ENCODE measurements around the genes UBE2Z, IGF2BP1 and KAT7.

- RRBS, result no CpG with 5 or more reads among the region's 8 CpGs
Observed at GRCh38 chr17:48871559-48872035, 21.0 kb upstream of the ATP5MC1 start.

- RRBS, result 3% methylated on average over 60 of the region's 103 CpGs
Observed at GRCh38 chr17:48908348-48909517, at the start of gene UBE2Z. Gene UBE2Z, plus strand, starts transcription at chr17:48908407.

DNA sequence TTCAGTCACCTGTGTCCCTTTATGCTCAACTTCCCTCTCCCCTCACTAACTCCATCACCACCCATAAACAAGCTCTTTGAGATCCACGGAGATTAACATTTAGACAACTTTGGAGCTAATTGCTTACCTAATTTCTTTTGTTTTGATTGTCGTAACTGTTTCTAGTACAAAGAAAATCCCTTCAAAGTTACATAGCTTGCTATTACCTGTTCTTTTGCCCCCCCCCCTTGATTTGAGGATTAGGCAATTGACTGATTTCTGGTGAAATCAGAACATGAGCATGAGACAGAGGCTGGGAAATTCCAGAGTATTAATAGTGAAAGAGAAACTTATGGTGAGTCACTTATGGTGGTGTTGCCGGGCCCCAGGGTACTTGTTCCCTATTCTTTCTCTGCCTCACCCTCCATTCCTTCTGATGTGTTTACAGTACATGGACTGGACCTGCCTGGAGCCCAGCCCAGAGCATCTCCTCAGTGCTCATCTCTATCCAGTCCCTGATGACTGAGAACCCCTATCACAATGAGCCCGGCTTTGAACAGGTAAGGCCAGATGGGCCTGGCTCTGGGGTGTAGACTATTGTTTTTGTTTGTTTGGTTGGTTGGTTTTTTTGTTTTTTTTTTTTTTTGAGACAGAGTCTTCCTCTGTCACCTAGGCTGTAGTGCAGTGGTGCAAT lies 7.6 kb downstream of the UBE2Z start:
- RRBS, result no CpG with 5 or more reads among the region's 4 CpGs

DNA sequence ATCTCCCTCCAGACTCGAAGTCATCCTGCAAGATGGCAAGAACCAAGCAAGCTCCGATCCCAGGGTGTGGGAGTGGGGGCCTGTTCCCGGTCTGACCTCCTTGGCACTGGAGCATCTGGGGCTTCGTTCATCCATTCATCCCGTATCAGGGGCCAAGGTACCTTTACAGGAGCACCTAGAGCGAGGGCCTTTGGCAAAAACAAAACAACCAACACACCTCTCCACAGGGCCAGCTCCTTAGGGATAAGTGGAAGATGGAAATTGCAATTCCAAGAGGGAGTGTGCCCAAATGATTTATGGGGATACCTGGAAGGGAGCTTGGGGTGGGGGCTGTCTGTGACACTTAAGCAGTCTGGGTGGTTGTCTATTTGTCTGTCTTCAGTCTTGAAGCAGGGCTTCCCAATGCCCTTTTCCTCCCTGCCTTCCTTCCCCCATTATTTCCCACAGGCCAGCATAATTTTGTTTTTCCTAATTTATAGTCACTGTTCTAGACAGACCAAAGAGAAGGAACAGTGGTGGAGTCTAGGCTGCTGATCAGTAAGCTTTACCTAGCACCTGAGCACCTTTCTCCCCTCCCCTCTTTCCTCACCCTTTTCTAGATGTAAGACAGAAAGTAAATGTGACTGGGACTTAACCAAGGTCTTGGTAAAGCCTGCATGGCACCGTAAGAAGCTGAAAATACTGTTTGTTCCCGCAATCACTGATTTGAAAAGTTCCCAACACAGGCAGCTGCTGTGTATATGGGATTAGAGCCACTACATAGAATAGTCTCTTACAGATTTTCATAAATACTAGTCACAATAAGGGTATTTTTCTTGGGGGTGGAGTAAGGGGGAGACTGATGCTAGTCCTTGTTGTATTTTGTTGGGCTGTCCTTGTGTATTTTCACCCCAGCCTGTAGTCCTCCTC lies 17.2 kb downstream of the SNF8 start:
- RRBS, result no CpG with 5 or more reads among the region's 8 CpGs

- RRBS, result no CpG with 5 or more reads among the region's 10 CpGs
Observed at GRCh38 chr17:48929817-48931013, 14.4 kb downstream of the SNF8 start.

DNA sequence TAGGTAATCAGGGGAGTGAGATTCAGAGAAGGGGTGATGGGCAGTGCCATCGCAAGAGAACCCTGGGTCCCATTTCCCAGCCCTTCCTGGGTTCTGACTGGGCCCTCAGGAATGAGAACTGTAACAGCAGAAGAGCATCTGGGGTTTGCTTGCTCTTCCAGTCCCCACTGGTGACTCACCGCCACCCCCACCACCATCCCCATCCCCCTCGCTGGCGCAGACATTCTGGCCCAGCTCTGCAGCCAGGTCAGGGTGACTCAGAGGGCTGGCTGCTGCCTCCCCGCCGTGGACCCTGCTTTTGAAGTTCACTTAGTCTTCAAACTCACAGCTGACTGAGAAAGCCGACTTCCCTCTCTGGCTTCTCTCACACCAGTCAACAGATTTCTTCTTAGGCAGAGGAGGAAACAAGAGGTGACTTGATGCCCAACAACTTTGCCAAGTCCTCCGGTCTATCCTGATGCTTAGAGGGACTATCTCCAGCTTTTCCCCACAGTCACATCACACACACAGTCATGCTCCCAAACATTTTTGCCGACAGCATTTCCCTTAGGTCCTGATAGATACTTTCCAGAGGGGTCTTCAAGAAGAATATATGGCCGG lies 4.0 kb upstream of the GIP start:
- RRBS, result no CpG with 5 or more reads among the region's 10 CpGs

- RRBS, result 2% methylated on average over 8 of the region's 61 CpGs
Observed at GRCh38 chr17:48996836-48997693, at the start of gene IGF2BP1. Gene IGF2BP1, plus strand, starts transcription at chr17:48997385.

GRCh38 chr17:48997694-48998157 lies 541 bp downstream of the IGF2BP1 start:
- RRBS, result 6% methylated on average over 13 of the region's 40 CpGs

GRCh38 chr17:49338697-49339245 lies 23.3 kb downstream of the ZNF652 start:
- RRBS, result no CpG with 5 or more reads among the region's 3 CpGs

GRCh38 chr17:49390516-49391522 lies 23.9 kb downstream of the PHB1 start:
- RRBS, result no CpG with 5 or more reads among the region's 9 CpGs

- RRBS, result no CpG with 5 or more reads among the region's 10 CpGs
Observed at GRCh38 chr17:49403628-49404207, 11.0 kb downstream of the PHB1 start.

DNA sequence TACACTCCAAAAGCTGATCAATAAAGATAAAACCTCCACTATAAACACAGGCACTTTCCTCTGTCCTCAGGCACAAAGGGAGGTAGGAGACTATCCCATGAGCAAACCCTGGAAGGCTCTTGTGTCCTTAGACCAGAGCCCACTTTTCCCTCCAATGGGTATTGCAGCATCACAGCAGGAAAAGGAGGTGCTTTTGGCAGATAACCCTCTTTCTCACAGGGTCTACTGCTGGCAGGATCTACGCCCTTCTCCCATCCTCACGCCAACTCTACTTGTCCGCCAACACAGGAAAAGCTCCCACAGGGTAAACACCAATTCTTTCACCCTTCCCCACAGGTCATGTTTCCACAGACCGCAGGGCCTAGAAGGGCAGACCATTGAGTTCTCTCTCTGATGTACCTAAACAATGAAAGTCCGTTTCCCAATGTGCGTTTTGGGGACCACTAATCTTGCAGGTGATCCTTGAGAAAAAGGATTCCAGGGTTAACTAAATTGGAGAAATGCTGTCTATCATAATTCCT lies 28.8 kb downstream of the NXPH3 start:
- RRBS, result no CpG with 5 or more reads among the region's 6 CpGs

GRCh38 chr17:49659472-49659729 lies 18.5 kb downstream of the SPOP start:
- RRBS, result no CpG with 5 or more reads among the region's 2 CpGs

DNA sequence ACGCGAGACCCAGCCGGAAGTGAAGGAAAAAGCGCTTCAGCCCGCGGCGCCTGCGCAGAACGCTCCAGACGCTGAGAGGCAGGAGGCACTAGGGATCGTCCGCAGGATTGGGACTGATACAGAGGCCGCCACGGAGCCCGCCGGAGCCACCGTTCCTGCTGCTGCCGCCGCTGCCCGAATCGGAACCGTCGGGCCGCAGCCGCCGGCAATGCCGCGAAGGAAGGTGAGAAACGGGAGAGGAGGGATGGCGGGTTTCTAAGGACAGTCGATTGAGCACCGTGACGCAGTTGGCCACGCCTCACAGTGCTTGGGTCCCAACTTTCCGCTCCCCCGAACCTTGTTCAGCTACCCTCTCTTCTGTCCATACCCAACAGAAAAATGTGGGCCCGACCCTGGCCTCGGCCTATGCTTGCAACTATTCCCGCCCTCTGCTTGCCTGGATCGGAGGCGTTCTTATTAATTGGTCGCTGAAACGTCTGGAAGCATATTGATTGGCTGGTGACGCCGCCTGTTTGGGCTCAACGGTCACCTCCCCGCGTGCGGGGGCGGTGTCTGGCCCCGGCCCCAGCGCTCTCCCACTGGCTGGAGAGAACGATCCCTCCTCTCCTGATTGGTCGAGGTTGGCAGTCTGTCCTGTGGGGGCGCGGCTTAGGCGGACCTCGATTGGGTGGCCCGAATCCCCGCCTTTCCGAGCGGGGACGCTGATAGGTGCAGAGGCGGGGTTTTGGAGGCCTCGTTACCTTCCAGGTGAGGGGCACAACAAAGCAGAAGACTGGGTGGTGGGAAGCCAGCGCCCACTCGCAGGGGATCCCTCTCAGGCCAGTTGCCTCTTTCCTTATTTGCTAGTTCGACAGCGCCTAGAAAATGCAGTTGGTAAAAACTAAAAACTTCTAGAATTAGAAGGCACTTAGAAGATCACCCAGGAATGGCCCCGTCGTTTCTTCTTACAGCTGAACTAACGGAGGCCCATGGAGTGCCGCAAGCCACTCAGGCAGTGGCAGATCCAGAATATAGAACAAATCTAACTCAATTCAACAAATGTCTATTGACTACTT lies at the start of gene KAT7:
TSS of gene KAT7 (plus strand) at position 55 of the 1,055 bp plus-strand sequence.
- RRBS, result 2% methylated on average over 18 of the region's 73 CpGs

DNA sequence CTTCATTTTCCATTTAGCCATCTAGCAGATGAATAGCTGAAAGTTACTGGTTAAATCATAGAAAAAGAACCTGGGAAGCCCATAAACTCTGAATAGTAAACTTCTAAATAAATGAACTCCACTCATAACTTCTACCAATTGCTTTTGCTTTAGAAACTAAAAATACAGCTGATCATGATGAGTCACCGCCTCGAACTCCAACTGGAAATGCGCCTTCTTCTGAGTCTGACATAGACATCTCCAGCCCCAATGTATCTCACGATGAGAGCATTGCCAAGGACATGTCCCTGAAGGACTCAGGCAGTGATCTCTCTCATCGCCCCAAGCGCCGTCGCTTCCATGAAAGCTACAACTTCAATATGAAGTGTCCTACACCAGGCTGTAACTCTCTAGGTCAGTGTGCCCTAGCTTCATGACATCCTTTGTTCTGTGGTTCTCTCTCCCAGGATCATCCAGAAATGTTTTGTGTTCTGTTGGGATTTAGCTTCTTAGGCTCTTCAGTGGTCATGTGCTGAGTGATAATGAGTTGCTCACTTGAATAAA lies 9.8 kb downstream of the KAT7 start:
- RRBS, result no CpG with 5 or more reads among the region's 8 CpGs

- RRBS, result no CpG with 5 or more reads among the region's 4 CpGs
Observed at GRCh38 chr17:49805216-49805771, 16.8 kb downstream of the KAT7 start.

- RRBS, result 4% methylated on average over 22 of the region's 45 CpGs
Observed at GRCh38 chr17:49851317-49851824, 3.5 kb upstream of the TAC4 start.

DNA sequence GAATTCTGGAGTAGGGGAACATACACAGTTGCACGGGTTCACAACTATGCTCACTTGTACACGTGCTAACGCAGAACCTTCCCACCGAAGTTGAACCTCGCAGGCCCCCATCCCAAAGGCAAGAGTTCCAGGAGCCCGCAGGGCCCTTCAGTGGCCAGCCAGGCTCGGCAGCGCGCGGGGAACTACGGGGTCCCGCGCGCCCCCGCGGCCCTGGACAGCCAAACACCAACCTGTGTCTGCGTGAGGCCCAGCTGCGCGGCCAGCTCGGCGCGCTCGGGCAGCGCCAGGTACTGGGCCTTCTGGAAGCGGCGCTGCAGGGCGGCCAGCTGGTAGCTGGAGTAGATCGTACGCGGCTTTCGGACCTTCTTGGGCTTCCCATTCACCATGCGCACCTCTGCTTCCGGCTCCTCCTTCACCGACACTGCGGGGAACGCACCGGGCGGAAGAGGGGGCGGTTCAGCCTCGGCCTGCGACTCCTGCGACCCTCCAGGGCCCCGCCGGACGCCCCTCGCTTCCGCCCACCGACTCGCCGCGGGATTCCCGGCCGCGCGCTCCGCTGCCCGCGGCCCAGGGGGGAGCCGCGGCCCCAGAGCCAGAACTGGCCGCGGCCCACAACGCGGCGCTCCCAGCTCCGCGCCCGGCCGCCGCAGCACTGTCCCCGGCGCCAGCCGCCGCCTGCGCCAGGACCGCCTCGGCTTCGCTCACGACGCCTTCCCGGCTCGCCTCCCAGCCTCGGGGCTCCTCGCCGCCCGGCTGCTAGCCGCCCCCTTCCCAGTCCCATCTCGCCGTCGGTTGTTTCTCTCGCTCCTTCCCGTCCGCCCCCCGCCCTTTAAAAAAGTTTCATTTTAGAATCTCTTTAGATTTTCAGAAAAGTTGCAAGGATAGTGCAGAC lies 1.6 kb downstream of the DLX3 start:
- RRBS, result 4% methylated on average over 35 of the region's 94 CpGs

- RRBS, result no CpG with 5 or more reads among the region's 13 CpGs
Observed at GRCh38 chr17:50043692-50044221, 12.2 kb upstream of the ITGA3 start.

DNA sequence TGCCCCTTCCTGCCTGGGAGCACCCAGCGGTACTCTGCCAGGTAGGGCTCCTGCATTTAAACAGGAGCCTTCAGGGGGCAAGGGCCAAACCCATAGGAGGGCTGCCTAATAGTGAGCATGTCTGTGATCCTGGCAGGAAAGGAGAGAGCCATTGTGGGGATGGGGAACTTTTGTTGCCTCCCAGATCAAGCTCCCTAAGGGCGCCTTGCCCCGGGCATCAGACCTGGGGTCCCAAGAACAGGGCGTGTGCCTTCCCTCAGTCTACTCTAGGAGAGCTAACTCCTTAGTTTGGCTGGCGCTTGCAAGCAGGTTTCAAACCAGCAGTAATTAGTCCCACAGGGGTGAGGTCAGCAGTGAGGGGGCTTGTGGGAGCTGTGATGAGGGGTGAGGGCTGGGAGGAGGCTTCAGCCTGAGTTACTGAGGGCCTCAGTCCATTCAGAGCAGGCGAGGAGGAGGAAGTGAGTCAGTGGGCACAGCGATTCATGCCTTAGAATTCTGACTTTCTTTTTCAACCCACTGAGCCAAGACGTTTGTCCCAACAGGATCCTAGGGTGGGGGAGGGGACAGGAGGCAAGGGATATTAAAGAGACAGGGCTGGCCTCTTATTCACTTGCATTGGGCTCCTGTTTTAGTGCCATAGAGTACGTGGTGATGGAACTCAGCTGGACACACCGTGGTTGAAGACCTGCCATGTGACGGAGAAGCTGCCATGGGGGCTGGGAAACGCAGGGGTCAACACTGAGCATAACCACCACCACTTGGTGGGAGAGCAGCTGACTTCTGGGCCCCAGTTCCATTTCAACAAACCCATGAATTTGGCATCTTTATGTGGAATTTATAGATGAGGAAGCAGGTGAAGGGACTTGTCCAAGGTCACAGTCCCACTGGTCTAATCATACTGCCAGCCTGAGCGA lies 8.4 kb upstream of the ITGA3 start:
- RRBS, result no CpG with 5 or more reads among the region's 13 CpGs

Measured in GM06990 (cell line).